Paraaortic lymph node (tissue), 1 donor: ENCODE measurements around a stretch of chr2.

- PRO-cap = no peak
These were observed 45.2 kb downstream of the TRAPPC12 start for GRCh38 chr2:3424523-3425261.

GRCh38 chr2:3470774-3471239 is 48.5 kb downstream of the ADI1 start:
- PRO-cap = no peak

DNA sequence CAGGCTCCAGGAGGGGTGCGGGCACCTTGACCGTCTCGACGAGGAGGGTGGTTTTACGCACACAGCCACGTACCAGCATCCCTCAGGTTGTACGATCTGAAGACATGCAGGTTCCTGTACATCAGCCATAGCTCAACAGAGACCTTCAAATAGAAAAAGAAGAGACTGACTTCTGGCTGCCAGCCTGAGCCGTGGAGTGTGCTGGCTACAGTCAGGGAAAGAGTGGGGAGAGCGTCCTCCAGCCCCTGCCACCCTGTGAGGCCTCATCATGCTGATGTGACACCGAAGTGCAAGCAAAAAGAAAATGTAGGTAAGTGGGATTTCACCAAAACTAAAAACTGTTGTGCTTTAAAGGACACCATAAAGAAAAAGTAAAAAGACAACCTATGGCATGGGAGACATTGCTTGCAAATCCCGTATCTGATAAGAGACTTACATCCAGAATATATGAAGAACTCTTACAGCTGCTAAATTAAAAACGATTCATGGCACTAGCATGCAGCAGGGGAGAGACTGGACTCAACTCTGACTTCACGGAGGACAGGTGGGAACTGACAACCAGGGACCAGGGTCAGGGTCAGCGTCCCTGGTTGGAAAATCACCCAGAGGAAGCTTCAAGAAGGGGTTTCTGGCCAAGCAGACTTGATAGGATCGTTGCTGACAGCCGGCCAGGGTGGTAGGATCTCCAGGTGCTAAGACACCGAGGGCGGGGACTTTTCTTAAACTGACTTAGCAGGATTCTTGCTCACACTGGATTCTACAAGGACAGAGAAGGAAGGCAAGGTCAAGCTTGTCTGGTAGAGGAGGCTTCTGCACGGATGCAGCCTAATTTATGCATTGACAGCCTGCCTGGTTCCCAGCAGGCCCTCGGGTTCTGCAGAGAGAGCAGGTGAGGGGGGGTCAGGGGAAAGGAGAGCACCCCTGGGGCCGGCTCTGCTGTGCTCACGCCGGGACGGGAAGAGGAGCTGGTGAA is 46.8 kb downstream of the ADI1 start:
- PRO-cap = no peak

DNA sequence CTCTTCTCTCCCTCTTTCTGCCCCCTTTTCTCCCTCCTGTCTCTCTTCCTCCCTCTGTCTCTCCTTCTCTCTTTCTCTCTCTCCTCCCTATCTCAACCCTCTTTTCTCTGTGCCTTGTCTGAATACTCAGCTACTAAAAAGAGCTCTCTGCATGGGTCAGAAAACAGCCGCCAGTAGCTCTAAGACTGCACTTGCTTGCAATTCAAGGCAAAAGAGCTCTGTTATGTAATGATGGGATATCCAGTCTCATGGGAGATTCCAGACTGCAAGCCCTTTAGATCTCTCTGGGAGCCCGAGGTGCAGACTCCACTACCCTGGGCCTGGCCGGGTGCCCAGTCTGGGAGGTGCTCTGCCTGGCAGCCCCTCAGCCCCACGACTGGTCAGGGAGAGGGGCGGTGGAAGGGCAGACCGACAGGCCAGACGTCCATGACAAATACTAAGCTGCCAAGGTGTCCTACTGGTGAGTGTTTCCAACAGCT is 5.5 kb upstream of the ADI1 start:
- PRO-cap = no peak

- PRO-cap = no peak
These were observed 17.4 kb upstream of the ADI1 start for GRCh38 chr2:3536731-3537168.

DNA sequence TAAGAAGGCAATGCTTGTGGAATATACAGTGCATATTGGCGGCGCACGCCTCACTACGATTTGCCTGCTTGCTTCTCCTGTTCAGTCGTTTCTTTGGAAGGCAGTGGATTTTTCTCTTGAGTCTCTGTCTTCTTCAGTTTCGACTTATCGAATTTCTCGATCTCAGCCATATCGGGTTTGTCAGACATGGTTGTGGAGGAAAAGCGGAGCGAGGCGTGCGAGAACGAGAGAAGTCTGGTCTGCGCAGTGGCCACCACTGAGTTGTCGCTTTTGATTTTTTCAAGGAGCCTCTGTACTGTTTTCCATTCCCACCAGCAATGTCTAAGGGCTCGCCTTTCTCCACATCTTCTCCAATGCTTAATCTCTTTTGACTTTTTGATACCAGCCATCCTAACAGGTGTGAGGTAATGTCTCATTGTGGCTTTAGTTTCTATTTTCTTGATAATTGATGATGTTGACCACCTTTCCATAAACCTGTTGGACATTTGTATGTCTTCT is 22.6 kb downstream of the COLEC11 start:
- PRO-cap = no peak

DNA sequence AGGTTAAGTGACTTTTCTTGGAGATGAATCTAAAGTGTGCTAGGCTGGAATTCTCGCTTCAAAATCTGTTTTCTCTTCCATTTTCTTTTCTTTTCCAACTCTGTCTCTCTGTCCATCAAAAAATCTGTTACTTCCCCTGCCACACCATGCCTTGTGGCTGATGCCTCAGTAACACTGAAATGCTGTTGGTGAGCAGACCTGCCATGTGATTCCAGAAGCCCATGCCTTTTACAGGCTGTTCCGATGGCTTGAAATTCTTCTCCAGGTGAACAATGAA is 633.2 kb upstream of the SOX11 start:
- PRO-cap = no peak

DNA sequence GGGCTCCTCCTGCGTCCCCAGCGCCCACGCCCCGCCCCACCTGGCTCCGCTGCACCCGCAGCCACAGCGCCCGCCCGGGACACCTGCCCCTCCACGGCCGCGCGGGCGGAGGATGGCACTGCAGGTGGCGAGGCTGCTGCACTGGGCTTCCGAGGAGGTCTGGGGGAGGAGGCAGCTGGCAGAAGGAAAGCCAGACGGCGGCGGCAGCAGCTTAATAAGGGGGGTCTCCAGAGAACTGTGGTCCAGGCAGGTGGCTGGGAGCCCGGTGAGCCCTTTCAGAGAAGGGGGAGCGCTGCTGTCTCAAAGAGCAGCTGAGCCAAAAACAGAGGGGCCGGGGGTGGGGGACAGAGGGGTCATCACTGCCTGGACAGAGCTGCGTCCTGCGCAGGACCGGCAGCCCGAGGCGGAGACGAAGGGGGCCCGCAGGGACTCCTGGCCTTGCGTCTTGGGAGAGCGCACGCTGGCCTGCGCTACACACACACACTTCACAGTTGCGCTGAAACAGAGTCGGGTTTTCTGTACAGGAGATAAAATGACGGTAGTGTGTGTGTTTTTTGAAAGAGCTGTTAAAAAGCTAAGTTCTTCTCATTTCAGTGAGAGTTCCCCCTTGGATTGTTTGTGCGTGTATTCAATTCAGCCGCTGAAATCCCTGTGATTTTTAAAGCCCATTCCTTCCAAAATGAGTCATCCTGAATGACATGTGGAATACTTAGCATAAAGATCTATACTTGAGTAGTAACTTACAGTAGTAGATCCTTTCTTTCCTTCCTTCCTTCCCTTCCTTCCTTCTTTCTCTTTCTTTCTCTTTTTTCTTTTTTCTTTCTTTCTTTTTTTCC is 18.5 kb upstream of the SOX11 start:
- PRO-cap = no peak

GRCh38 chr2:6883444-6883844 is 5.9 kb downstream of the RSAD2 start:
- PRO-cap = no peak

- PRO-cap = bidirectional peak, plus-strand start at chr2:6910007, minus-strand start at chr2:6909798
These were observed 7.5 kb upstream of the RNF144A start for GRCh38 chr2:6909573-6910191.

- PRO-cap = no peak
These were observed 26.5 kb downstream of the RNF144A start for GRCh38 chr2:6943649-6944241.

DNA sequence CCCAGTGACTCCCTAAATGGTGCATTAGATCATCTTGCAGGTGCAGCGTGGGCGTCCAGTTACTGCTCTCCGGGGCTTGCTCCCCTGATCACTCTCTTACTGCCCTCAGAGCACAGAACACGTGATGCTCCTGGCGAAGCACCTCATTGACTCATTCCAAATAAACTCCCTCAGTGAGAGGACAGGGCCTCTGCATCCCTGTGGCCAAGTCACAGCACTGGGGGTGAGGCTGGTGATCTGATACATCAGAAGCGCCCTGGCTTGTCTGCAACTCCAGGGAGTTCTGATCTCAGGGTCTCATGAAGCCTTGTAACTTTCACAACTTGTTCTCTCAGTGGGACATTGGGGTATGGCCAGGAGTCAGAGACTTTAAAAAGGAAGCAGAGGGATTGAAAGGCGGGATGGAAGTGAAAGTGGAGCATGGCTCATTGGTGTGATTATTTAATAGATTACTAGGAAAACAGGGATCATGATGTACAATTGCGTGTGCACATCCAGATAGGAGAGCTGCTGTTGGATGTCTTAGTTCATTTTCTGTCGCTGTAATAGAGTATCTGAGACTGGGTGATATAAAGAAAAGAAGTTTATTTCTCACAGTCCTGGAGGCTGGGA is 41.8 kb downstream of the RNF144A start:
- PRO-cap = no peak

- PRO-cap = no peak
These were observed 110.3 kb downstream of the RNF144A start for GRCh38 chr2:7027507-7027851.

DNA sequence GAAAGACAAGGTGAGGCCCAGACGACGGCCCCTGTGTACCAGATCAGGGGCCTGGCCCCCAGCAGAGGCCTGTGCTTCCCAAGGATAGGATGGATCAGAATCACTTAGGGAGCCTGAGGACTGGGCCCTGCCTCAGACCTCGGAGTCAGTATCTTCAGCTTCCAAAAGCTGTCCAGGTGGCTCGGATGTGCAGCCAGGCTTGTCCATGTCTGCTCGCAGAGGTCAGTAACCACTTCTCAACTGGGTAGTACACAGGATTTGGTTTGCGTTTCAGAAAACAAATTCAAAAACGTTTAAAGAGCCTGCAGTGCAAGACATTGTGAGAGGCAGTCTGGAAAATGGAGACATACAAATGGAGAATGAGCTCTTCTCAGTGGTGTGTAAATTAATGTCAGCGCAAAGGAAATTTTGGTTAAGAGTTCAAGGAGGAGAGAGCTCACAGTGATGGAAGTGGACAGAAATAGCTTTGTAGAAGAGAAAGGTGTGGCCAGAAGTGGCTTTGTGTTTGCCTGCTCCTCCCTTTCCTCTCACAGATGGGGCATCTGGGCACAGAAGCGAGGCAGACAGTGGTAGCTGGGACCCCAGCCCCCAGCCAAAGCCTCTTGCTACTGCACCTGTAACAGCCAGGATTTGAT is 111.2 kb downstream of the RNF144A start:
- PRO-cap = no peak

DNA sequence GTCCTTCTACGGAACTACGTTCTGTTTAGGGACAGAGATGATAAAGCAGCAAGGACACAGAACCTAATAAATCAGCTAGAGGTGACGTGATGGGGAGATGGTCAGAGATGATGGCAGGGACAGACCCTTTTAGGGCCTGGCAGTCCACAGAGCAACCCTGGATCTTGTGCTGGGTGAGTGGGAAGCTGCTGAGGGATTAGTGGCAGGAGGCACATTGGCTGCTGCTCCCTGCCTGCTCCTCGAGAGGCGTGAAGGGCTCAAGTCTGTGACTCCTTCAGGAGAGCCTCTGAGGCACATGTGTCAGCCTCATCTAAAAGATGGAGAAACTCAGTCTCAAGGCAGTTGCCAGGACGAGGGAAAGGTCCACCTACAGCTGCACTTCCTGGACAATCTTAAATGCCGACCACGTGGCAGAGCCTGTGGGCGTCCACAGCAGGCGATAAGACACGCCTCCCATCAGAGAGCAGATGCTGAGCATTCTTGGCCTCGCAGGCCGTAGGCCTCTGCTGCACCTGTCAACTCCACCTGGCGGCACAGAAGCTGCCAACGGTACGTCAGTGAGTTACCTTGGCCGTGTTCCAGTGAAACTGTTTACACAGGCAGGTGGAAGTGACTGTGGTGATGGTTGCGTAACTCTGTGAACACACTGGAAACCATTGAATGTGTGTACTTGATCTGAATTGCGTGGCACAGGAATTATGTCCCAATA is 114.3 kb downstream of the RNF144A start:
- PRO-cap = no peak

- PRO-cap = no peak
These were observed 562.5 kb upstream of the ID2 start for GRCh38 chr2:8119398-8119715.

- PRO-cap = no peak
These were observed 561.7 kb upstream of the ID2 start for GRCh38 chr2:8119716-8120927.

DNA sequence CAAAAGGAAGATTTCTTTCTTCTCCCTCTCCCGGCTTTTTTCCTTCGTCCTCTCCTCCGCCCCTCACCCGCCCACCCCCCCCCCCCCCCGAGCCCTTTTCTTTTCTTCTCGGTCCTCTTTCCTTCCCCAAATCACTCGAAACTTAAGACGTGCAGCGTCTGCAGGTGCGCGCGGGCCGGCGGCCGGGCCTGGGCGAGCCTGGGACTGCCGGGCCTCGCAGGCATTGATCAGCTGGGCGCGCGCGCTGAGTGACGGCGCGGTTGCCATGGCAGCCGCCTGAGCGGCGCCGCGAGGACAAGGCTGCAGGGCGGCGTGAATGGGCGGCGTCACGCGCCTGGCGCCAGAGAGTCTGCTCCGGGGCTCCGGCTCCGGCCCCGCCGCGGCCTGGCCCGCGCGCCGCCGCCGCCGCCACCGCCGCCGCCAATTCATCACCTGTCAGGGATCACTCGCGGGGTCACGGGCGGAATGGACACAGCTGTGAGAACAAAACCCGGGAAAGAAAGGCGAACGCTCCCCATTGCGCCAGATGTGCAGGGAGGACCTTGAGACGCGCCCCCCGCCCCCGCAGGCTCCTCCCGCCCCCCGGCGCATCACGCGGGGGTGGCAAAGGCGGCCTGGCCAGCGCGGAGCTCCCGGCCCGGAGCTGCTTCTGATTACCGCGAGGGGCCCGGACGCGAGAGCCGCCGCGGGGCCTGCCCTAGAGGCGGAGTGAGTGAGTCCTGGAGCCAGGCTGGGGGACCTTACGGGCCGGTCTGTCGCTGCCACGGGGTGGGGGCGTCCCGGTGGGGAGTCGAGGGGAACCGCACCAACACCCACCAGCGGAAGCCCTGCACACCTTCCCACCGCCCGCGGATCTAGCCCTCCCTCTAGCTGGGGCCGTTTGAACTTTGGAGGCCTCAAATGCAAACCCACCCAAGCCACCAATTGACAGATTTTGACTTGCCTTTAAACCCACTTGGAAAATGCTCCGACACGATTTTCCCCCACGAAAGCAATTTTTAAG is 2.9 kb upstream of the ID2 start:
- PRO-cap = bidirectional peak, plus-strand start at position 343 of the sequence, minus-strand start at position 206 of the sequence; bidirectional peak, plus-strand start at position 606 of the sequence, minus-strand start at position 589 of the sequence

DNA sequence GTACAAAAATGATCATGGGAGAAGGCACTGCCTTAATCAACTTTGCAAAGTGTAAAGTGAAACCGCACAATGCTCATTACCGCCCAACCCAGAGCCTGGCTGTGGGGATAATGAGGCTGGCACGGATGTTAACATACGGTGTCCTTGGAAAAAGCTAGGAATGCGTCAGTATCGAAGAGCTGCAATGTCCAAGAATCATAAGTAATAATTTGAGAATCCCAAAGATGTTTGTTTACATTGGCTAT is 2.1 kb upstream of the ID2 start:
- PRO-cap = bidirectional peak, plus-strand start outside the sequence, minus-strand start at position 101 of the sequence

DNA sequence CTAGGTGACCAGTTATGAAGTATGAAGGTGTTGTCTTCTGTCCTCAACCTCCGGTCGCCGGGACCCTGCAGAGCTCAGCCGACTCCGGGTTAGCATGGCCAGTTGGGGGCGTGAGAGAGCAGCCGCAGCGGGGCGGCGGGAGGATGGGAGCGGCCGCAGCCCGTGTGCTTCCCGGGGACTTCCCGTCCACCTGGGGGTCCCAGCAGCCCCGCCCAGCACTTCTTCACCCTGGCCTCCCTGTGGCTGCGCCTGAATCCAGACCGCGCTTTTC is 11.4 kb downstream of the ID2 start:
- PRO-cap = no peak